ENCODE measurements around a stretch of chr1.

GRCh38 chr1:231683841-231684190 lies 57.2 kb downstream of the DISC1 start:
- PRO-cap, 2 experiments, result no peak in any of the 2 experiments

GRCh38 chr1:231684672-231685354 lies 58.2 kb downstream of the DISC1 start:
- PRO-cap, 2 experiments, result no peak in any of the 2 experiments

DNA sequence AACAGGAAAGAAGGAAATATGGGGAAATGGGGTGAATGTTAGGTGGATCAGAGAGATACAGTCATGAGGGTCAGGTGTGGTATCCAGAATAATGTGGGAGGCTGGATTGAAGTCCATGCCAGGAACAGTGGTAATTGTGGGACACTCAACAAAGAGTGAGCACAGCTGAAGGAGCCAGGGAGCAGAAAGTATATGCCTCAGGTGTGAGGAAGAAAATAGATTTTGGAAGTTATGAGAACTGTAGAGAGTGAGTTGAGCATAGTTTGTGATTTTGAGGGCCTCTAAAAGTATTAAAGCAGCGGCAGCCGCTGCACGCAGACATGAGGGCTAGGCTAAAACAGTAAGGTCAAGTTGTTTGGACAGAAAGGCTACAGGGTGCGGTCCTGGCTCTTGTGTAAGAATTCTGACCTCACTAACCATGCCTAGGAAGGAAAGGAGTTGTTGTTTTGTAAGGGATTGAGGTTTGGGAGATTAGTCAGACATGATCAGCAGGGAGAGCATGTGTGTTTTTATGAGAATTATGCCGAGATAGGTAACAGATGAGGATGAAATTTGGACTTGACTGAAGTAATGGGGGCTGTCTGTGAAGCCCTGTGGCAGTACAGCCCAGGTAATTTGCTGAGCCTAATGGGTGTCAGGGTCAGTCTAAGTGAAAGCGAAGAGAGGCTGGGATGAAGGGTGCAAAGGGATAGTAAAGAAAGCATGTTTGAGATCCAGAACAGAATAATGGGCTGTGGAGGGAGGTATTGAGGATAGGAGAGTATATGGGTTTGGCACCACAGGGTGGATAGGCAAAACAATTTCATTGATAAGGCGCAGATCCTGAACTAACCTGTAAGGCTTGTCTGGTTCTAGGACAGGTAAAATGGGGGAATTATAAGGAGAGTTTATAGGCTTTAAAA lies 205.6 kb downstream of the DISC1 start:
- PRO-cap, 2 experiments, result no peak in any of the 2 experiments

GRCh38 chr1:231843082-231843597 lies 216.6 kb downstream of the DISC1 start:
- PRO-cap, 2 experiments, result no peak in any of the 2 experiments

GRCh38 chr1:231990320-231991052 lies 363.9 kb downstream of the DISC1 start:
- PRO-cap, 2 experiments, result no peak in any of the 2 experiments

GRCh38 chr1:232373395-232373914 lies 256.5 kb downstream of the SIPA1L2 start:
- PRO-cap, 2 experiments, result peak in 1 of 2 experiments; most common minus-strand start chr1:232373645 (in 1)

- PRO-cap, 2 experiments, result no peak in any of the 2 experiments
Observed at GRCh38 chr1:232376835-232377171, 253.1 kb downstream of the SIPA1L2 start.

- PRO-cap, 2 experiments, result no peak in any of the 2 experiments
Observed at GRCh38 chr1:232622334-232622872, 7.5 kb downstream of the SIPA1L2 start.

- PRO-cap, 2 experiments, result peak in 2 of 2 experiments; most common minus-strand start chr1:232745644 (in 2)
Observed at GRCh38 chr1:232745534-232745769, 59.8 kb upstream of the MAP10 start.

DNA sequence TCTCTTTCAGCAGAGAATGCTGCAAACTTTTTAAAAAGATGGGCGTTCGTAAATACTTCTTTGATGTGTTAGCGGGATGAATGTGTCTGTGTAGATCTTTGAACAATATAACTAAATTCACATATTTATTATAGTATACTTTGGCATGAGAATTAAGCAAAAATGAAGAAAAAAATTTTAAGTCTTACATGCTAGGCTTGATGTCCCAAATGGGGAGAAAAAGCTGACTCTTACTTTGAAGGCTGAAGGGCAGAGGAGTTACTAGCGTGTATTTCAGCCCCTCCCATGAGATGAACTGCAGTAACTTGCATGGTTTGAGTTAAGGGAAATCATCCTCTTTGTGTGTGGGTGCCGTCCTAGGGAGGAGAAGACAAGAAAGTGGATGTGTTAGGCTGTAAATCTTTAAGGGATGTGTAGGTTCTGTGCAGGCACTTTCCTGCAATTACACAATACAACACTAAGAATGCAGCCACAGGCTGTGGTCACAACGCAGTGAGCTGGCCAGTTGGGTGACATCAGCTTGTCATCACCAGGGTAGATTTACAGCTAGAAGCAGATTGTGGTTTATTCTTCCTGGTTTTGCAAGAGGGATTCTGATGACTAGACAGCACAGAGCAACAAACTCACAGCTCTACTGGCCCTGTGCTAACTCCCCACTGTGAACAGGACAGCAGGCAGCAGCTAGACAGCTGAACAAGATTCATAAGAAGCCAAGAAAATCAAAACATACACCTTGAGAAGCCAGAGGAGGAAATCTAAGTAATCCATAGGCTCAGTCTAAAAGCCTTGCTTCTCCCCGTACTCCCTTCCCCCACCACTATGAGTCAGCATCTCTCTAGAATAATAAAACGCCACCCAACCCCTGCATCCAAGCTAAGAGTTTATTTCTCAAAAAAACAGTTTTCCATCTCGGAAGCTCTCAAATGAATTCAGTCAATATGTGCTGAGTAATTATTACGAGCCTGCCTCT lies 162.5 kb downstream of the NTPCR start:
- PRO-cap, 2 experiments, result no peak in any of the 2 experiments

- PRO-cap, 2 experiments, result peak in 2 of 2 experiments; most common minus-strand start chr1:233359610 (in 2)
Observed at GRCh38 chr1:233359529-233360054, 32.1 kb downstream of the MAP3K21 start.

DNA sequence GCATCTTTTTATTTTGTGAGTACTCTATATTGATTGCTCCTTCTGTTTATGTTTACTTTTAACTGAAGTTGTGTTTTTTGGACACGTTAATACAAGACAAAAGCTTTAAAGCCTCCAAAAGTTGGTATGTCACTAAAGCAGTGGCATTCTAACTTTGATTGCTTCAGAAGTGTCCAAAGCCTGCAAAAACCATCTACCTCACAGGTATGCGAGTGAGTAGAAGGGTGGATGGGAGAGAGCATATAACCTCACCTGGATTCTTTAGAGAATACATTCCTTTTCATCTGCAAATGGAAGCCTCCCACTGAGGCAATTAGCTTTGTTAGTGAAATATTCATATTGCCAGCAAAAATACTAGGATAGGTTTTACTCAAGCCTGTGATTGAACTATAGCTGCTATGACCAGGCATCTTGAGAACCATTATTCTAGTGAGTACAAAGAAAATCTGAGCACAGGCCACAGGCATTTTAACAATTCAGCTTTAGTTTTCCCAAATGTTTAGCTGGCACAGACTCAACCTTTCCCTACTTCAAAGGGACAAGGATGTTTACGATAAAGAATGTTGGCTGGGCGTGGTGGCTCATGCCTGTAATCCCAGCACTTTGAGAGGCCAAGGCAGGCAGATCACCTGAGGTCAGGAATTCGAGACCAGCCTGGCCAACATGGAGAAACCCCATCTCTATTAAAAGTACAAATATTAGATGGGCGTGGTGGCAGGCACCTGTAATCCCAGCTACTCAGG lies 39.7 kb downstream of the MAP3K21 start:
- PRO-cap, 2 experiments, result no peak in any of the 2 experiments

DNA sequence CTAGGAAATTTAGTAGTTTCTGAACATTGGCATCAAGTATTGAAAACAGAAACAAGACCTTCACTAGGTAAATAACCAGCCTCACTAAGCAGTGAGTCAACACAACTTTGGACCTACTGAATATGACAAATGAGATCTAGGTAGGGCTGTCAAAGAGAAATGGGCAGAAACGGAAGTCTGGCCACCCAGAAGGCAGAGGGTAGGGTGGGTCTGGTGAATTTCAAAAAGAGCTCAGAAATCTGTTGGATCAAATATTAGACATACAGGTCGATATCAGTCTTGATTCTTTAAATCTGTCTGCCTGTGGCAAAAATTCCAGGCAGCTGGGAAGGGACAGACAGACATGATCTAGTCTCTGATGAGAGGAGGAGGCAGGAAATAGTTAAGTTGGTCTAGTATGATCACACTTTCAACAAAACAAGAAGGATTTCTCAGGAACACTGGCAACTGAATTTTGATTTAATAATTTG lies 134.3 kb upstream of the KCNK1 start:
- PRO-cap, 2 experiments, result peak in 1 of 2 experiments; most common plus-strand start position 152 of the sequence (in 1)

GRCh38 chr1:233654599-233655068 lies 40.7 kb downstream of the KCNK1 start:
- PRO-cap, 2 experiments, result no peak in any of the 2 experiments

DNA sequence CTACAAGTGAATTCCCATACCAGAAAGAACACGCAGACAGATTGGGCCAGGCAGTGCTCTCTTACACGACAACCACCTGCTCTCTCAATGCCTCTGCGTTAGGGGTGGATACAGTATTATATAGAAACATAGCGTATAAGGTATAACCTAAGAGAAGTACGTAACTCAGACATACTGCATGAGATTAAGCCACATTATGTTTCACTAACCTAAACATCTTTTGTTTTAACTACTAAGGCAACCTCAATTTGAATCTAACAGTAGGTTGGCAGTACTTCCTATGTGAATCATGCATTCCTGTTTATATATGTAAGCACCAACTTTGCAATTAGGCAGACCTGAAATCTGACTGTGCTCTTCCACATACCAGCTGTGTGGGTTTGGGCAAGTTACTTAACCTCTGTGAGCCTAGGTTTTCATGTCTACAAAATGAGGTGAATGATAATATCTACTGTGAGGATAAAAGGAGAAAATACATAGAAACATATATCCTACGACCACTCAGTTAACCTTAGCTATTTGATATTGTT lies 58.1 kb upstream of the COA6 start:
- PRO-cap, 2 experiments, result no peak in any of the 2 experiments

- PRO-cap, 2 experiments, result peak in 2 of 2 experiments; most common plus-strand start chr1:234517661 (in 2); most common minus-strand start chr1:234517526 (in 2)
Observed at GRCh38 chr1:234517344-234517720, 38.4 kb upstream of the TARBP1 start.

- PRO-cap, 2 experiments, result peak in 2 of 2 experiments; most common plus-strand start chr1:234531337 (in 2)
Observed at GRCh38 chr1:234530750-234531458, 51.9 kb upstream of the TARBP1 start.

GRCh38 chr1:234537470-234538411 lies 58.8 kb upstream of the TARBP1 start:
- PRO-cap, 2 experiments, result peak in 2 of 2 experiments; most common plus-strand start chr1:234538331 (in 1); most common minus-strand start chr1:234538112 (in 2)

- PRO-cap, 2 experiments, result no peak in any of the 2 experiments
Observed at GRCh38 chr1:234583165-234583535, 26.8 kb downstream of the IRF2BP2 start.

- PRO-cap, 2 experiments, result no peak in any of the 2 experiments
Observed at GRCh38 chr1:234589107-234590269, 20.5 kb downstream of the IRF2BP2 start.